ENCODE measurements around a stretch of chr11.

- PRO-cap = unidirectional peak, plus-strand start at chr11:46243147; bidirectional peak, plus-strand start at chr11:46243516, minus-strand start at chr11:46243381
Observed at GRCh38 chr11:46243029-46244106, 34.1 kb upstream of the CREB3L1 start.

GRCh38 chr11:46331382-46331785 is 15.9 kb upstream of the DGKZ start:
- PRO-cap = no peak

- PRO-cap = no peak
Observed at GRCh38 chr11:46332432-46333775, 14.4 kb upstream of the DGKZ start.

DNA sequence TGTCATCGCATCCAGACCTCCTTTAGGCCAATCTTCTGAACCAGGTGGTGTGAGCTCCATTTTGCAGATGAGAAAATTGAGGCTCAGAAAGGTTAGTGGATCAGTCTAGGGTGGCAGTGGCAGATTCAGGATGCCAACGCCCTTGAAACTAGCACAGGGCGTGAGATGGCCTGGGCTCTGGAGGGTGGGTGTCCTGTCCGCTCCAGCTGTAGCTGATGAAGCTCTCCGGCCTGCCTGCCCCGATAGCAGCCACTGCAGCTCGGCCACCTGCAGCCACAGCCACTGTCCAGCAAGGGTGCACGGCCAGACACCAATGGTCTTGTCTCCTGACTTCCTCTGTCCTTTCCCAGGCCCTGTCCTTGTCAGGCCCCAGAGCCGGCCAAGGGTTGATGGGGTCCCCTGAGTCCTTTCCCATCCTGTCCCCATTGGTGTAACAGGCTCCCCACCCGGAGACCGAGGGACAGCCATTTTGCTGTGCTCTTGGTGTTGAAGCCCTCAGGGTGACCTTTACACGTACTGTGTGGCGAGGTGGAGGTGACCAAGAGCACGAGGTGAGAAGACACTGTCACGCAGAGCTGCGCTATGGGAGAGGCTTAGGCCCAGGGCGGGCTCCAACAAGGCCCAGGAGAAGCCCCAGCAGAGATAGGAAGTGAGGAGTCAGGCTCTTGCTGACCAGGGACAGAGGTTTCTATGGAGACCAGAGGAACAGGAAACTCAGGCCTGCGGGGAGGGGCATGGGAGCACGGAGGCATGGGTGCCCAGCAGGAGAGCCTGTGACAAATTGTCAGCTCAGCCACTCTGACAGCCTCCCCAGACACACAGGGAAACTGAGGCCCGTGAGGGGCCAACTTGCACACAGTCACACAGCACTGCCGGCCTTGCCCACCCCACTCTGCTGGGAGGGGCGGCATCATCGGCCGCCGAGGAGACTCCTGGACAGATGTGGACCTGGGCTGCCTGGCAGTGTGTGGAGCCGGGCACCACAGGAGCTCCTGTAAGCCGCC is 15.6 kb downstream of the DGKZ start:
- PRO-cap = no peak

DNA sequence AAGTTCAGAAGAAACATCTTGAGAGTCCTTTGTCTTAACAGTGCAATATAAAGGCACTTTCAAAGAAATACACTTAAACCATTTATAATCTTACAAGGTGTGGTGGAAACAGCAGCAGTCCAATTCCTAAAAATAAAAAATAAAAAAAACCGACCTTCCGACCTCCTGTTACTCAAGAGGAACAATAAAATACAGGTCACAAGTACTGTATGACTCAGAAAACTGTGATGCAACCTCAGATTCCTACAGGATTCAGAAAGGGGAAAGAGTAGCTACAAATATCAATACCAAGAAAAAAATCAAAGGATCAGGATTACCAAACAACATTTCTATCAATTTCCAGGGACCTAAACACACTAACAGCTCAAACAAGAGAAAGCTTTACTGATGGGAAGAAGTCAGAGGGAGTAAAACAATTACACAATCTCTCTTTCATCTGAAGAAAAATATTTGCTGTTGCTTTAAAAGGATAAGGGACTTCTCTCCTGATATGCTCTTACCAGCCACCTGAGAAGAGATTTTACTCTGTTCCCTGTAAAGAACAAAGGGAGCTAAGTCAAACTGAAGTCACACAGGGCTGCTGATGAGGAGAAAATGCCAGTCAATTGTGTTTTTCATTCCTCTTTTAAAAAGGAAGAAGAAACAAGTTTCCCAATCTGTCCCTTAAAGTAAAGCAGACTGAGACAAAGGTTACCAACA is 39.5 kb downstream of the AMBRA1 start:
- PRO-cap = no peak

- PRO-cap = no peak
Observed at GRCh38 chr11:46560323-46560729, 33.5 kb downstream of the AMBRA1 start.

DNA sequence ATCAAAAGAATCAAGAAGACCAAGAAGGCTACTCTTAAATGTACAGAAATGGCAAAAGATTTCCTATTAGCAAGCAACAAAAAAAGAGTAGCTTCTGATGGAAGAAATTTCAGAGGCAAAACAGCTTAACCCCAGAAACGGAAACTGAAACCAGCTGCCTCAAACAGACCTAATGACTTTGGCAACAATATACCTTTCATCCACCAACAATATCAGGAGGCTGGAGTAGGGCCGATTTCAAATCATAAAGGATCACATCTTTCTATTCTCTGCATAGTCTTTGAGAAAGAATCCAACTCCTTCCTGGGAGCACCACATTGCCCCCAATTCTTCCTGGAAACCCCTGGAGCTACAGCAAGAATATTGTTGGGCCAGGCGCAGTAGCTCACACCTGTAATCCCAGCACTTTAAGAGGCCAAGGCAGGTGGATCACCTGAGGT is 33.1 kb downstream of the AMBRA1 start:
- PRO-cap = no peak

- PRO-cap = unidirectional peak, minus-strand start at chr11:46736683
Observed at GRCh38 chr11:46736512-46736836, 17.5 kb downstream of the F2 start.

DNA sequence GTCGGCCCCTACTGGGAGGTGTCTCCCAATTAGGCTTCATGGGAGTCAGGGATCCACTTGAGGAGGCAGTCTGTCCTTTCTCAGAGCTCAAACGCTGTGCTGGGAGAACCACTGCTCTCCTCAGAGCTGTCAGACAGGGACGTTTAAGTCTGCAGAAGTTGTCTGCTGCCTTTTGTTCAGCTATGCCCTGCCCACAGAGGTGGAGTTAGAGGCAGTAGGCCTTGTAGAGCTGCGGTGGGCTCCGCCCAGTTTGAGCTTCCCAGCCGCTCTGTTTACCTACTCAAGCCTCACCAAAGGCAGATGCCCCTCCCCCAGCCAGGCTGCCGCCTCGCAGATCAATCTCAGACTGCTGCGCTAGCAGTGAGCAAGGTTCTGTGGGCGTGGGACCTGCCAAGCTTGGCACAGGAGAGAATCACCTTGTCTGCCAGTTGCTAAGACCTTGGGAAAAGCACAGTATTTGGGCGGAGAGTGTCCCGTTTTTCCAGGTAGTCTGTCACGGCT is 57.8 kb downstream of the ARFGAP2 start:
- PRO-cap = no peak

DNA sequence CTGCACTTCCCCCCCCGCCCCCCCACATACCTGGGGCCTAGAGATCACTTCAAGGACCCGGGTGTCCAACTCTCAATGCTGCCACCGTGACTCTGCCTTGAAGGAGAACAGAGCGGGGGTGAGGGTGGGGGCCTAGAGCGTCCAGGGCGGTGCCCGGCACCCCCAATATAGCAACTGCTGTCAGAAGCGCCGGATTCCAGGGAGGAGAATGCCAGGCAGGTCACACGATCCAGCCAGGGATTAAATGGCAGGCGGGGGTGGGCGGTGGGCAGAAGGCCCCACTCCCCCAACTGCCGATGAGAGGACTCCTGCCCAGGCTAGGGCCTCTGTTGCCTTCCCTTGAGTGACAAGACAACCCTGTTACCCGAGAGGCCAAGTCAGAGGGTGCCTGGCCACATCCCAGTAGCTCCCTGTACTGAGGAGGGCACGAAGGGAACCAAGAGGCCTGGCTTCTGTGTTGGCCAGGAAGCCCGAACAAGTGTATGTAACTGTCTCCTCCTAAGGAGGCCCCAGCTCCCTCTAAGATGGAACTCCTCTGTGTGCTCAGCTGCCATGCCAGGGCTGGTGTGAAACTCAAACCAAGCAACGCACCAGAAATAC is 3.2 kb downstream of the PACSIN3 start:
- PRO-cap = no peak

GRCh38 chr11:47284382-47284905 is 26.6 kb downstream of the NR1H3 start:
- PRO-cap = no peak

DNA sequence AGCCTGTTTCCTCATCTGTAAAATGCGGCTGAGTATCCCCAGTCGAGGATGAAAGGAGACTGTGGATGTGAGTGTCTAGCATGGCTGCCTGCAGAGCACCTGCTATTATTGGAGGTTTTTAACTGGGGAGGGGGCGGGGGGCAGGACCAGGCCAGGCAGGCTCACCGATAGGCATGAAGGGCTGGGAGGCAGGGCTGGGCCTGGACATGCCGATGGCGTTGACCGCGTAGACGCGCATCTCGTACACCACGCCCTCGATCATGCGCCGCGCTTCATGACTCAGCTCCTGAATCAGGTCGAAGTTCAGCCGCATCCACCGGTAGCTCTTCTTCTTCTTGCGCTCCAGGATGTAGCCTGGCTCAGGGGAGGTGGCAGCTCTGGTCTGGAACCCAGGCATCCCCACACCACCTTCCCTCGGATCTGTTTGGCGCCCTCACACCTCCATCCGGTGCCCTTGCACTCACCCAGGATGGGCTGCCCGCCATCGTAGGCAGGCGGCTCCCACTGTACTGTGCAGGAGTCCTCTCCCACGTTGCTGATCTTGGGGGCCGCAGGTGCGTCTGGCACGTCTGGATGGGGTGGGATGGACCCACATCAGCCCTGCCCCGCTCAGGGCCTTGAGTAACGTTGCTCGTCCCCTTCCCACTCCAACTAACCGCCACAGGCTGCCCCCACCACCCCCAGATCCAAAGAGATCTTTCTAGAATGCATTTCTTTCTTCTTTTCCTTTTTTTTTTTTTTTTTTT is 15.1 kb downstream of the MYBPC3 start:
- PRO-cap = no peak

DNA sequence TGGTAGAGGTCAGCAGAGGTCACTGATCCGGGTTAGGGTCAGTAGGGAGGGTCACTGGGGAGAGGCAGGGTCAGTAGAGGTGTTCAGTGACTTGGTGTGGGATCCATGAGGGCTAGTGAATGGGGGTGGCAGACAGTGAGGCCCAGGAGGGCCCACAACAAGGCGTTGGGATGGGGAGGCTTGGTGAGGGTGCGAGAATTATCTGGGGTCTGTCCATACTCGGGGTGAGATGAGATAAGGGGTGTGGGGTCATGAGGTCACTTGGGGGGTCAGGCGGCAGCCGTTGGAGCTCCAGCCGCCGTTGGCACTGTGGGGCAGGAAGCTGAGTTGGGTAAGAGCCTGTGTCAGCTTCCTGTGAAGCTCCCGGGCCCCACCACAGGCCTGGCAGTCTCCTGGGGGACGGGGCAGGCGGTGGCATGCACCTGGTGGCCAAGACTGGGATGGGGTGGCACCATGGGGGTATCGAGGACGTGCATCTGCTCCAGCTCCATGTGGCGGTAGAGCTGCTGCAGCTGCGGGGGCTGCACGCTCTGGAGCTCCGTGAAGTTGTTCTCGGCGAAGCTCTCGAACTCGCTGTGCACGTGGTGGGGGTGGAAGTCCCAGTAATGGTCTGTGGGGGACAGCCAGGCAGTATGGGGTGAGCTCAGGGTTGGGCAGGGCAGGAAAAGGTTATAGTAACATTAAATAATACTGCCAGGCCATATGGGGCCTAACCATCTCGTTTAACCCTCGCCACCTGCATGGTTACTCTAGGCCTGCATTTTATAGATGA is 7.1 kb upstream of the MYBPC3 start:
- PRO-cap = no peak

DNA sequence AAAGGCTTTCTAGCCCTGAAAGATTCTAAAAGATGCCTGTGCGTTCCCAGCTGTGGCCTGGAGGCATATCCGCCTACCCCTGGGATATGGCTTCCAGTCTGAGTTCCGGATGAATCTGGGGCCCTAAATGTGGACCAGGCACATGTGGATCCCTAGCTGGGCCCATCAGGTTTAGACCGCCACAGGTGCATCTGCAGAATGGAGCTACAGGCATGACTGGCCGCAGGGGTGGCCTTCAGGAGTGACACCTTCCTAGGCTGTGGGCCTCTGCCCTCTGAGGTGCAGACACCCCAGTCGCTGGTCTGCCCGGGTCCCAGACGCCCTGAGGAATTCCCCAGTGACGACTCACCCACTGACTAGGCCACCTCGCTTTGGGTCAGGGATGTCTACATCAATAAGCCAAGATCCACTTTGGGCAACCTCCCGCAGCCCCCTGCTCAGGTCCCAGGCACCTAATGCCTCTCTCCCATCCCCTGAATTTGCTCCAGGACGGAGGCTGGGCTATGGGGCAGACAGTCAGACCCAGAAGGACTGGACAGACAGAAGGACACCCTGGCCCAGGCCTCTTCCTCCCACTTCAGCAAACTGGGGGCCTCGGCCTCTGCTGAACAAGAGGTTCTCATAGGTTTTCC is 3.9 kb downstream of the SPI1 start:
- PRO-cap = no peak

DNA sequence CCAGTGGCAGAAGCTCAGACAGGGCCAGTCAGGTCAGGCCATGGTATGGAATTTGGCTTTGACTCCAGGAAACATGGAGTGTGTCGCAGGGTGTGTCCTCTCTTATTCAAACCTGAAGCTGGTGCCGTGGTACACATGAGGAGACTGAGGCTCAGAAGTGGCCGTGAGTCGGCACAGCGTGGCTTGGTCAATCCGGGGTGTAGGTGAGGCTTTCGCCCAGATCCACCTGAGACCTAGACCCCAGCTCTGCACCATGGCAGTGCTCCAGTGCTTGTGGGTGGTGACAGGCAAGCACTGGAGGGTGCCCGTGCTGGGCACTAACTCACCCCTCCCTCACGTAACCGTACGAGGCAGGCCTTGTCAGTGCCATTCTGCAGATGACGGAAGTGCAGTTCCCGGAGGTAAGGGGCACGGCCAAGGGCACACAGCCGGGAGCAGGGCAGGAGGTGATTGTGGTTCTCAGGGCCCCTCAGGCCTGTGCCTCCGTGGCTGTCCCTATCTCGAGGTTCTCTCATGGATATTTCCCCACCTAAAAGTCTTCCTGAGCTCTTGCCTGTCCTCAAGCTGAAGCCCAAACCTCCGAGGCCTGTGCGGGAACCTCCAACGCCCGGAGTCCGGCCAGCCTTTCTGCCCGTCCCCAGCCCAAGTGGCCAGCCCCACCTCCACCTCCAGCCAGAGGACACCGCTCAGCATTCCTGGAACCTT is 10.7 kb upstream of the SPI1 start:
- PRO-cap = no peak

DNA sequence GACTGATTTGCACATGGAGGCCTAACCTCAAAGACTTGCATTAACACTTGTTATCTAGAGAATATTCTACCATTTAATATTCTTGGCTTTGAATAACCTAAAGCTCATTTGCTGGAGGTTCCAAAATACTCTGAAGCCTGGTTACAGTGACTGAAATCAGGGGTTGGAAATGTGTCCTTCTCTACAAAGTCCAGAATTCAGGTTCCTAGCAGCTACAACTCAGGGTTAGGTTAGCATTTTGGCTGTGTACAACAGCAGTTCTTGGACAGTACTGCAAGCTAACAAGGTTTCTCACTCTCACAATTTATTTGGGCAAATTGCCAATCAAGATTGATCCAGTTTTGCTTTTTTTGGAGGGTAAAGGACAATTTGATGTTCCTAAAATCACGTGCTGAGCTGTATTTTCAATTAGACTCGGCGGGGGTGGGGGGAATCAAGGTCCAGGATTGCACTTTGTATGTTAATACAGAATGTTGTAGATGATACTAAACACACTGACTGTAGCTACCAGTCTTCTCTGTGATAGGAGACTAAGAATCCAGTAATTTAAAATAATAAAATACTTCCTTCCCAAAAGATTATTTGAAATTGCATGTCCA is 49.7 kb upstream of the RAPSN start:
- PRO-cap = no peak

- PRO-cap = no peak
Observed at GRCh38 chr11:47524218-47525285, 28.4 kb downstream of the CELF1 start.

DNA sequence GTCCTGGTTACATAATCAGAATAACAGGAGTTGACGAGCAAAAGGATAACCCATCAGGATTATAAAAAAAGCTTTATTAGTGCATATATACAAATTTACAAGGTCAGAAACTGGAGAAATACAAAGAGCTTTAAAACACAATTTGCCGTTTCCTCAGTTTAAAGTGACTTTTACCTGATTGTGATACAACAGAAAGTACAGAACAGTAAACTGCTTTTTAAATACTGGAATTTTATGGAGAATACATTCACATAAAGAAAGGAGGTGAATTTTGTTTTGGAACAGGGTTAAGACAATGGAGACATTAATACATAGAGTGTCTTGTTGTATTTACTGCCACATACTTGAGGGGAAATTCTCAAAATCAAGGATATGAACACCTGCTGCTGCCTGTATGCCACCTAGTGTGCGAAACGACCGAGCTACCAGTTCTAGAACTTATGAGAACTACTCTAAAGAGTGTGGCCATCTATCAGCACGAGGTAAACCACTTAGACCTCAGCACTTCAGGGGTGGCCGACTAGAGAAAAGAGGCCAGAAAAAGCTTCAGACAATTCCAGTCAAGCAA is 1.4 kb upstream of the AGBL2 start:
- PRO-cap = no peak

GRCh38 chr11:47835487-47835783 is 12.7 kb downstream of the NUP160 start:
- PRO-cap = no peak

DNA sequence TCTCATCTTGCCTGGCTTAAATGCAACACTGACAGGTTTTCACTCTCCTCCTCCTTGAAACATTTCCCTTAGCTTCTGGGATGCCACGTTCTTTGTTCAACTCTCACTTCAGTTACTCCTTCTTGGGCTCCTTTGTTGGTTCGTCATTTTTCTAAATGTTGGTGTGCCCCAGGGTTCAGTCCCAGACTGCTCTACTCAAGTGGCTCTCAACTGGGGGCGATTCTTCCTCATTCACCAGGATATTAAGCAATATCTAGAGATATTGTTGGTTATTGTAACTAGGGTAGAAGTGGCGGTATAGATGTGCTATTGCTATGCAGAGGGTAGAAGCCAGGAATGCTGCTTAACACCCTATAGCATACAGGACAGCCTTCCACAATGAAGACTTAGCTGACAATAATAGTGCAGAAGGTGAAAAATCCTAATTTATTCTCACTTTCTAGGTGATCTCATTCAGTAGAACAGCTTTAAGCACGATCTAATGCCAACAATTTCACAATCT is 4.8 kb downstream of the NUP160 start:
- PRO-cap = no peak

Measured in colonic mucosa (tissue), 1 donor.